Duodenum (tissue), 1 donor: Measurements from ENCODE around the gene SYT6.

- PRO-cap, result no peak
Observed at GRCh38 chr1:111801012-111801609, 45.4 kb downstream of the DDX20 start.

DNA sequence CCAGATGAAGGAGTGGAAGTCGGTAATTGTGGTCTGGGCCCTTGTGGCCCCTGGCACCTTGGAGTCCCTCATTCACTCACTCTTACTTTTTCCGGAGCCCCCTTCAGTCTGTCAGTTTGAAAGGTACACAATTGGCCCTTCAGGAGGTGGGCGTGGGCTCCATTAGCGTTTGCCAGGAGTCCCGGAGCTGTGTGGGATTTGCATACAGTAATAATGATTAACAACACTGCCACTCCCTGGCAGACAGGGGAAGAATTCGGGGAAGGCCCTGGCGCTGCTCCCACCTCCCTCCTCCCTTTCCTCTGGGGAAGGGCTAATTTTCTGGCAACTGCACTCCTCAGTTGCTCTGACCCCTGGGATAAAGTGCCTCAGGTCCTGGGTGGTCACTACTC lies 1.9 kb upstream of the KCND3 start:
- PRO-cap, result no peak

GRCh38 chr1:112144622-112145154 lies 155.2 kb upstream of the KCND3 start:
- PRO-cap, result no peak

GRCh38 chr1:112333827-112334563 lies 62.0 kb upstream of the CTTNBP2NL start:
- PRO-cap, result no peak

GRCh38 chr1:112394054-112395027 lies 1.7 kb upstream of the CTTNBP2NL start:
- PRO-cap, result bidirectional peak, plus-strand start at chr1:112394319, minus-strand start at chr1:112394321

DNA sequence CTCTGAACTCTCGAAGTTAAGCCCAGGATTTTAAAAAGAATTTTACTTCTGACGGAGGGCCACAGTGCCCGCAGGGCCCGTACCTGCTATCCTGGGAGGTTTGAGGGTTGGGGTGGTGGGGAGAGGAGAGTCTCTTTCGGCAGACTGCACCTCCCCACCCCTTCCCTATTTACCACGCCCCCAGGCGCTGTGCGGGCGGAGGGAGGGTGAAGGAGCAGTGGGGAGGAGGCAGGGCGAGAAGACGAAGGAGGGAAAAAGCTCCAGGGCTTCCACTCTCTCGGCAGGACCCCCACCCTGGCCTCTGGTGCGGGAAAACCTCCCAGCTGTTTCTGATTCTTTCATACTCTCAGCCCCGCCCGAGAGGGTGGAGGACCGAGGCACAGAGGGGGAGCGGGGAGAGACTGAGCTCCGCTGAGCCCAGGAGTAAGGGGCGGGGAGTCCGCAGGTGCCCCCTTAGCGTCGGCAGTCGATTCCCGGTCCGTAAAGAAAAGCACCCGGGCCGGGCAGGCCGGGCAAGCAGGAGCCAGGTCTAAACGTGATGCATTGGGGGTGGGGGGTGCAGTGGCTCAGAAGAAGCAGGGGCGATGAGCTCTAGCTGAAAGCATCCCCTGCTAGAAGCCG lies 816 bp upstream of the WNT2B start:
- PRO-cap, result no peak

DNA sequence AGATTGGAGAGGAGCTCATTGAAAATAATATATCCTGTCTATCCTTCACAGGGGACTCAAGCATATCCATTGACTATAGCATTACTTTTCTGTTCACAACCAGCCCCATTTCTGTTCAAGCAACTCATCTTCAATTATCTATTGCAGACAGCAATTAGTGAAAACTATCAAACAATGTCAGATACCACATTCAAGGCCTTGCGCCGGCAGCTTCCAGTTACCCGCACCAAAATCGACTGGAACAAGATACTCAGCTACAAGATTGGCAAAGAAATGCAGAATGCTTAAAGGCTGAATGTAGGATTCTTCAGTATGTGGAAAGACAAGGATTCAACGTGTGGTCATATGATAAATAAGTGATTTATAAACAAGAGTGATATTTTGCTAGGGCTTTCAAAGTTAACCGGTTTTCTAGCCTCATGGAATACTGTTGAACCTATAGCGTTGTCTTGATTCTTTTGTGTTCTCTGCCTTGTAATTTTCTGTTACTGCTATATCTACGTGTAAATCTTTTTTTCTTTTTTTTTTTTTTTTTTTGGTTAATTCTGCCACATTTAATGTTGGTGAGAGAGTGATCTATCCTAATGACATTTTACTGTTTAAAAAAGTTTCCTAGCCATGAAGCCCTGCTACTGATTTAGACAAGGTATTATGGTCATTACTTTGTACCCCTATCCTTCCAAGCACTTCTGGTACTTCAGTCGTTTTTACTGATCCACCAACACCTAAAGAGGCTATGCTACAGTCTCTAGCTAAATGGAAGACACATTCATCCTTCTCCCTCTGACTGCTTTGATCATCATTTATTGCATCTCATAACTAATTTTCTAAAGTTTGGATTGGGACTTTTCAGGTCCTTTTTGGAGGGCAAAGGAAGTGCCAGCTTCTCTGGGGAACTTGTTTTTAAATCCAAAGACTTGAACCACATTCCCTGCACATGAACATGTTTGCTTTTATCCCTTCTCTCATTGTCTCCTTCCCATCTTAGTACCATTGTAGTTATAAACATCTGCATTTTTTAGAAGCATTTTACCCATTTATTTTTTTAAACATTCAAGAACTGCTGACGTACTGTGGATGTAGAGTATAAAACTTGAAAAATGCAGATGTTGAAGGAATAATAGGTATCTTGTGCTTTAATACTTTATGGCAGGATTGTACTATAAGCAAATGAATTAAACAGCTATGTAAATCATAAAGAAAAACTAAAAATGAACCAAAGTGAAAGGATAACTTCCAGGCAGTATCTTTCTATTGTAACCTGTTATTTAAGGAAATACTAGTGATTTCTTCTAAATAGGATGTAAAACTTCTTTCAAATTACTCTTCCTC lies 4.1 kb upstream of the MOV10 start:
- PRO-cap, result no peak

- PRO-cap, result no peak
Observed at GRCh38 chr1:112672463-112673520, 1.7 kb upstream of the MOV10 start.

- PRO-cap, result no peak
Observed at GRCh38 chr1:113072563-113072936, 448 bp upstream of the LRIG2 start.

DNA sequence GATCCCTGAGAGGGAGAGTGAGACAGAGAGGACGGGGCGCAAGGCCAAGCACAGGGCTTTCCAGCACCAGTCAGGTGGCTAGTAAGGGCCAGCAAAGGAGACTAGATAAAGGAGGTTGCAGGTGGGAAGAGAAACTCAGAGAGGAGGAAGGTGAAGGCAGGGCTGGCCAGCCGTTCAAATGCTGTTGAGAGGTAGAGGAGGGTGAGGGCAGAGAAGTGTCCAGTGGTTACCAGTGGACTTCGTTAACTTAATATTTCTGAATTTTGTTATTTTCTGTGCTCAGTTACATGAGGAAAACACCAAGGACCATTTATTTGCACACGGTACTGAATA lies 137.6 kb upstream of the MAGI3 start:
- PRO-cap, result no peak

- PRO-cap, result no peak
Observed at GRCh38 chr1:113388679-113389292, 1.5 kb upstream of the MAGI3 start.

GRCh38 chr1:113430852-113431457 lies 40.6 kb downstream of the MAGI3 start:
- PRO-cap, result no peak

DNA sequence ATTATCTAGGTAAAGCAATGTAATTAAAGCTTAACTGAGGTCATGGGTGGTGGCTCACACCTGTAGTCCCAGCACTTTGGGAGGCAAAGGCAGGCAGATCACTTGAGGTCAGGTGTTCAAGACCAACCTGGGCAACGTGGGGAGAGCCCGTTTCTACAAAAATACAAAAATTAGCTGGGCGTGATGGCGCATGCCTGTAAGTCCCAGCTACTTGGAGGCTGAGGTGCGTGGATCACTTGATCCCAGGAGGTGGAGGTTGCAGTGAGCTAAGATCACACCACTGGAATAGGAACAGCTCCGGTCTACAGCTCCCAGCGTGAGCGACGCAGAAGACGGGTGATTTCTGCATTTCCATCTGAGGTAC lies 106.6 kb downstream of the MAGI3 start:
- PRO-cap, result no peak

DNA sequence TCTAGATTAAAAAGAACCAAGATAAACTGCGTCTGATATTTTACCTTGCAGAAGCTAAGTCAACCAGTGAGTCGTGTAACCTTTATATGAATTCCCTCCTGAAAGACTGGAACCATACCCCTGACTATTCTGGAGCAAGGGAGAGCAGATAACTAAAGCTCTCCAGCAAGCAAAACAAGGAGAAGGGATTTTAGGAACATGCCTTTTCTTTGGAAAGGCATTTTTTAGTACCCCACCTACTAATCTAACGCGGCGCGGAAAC lies 1.2 kb downstream of the RSBN1 start:
- PRO-cap, result no peak

- PRO-cap, result no peak
Observed at GRCh38 chr1:113901027-113901644, 3.5 kb downstream of the AP4B1 start.

GRCh38 chr1:113932825-113933970 lies 4.1 kb downstream of the HIPK1 start:
- PRO-cap, result no peak

DNA sequence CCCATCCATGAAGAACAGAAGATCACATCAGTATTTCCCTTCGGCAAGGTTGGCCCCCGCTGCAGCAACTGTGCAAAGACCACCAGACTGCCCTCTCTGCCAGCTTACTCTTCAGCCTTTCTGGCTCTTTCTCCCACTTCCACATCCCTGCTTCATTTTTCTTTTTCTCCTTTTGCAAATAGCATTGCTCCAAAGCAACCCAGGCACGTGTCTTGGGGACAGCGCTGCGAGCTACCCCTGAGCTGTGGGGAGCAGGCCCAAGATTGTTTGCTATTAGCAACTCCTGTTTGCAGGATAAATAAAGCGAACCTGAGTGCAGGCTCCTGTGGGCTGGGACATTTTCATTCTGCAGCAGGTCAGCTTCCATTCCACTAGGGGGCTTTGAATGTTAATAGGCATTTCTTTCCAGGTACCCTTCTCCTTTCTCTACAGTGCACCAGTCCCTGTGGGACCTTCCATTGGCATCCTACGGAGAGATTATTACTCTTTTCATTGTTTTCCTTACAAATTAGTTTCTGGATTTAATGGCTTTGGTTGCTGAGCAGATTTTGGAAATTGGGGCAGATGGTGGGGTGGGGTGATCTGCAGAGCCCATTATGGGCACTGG lies 53.9 kb downstream of the OLFML3 start:
- PRO-cap, result no peak

DNA sequence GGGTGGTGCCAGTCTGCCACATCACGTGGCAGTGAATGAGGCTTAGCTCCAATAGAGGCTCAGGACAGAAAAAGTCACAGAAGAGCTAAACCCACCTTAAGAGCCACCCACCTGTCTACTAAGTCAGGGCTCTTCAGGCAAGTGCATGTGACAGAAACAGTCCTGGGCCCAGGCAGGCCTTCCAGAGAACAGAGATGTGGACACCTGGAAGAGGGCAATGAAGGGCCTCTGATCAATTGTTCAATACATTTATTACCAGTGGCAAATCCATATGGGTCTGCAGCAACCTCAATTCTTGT lies 57.1 kb downstream of the OLFML3 start:
- PRO-cap, result no peak

- PRO-cap, result no peak
Observed at GRCh38 chr1:114117674-114117949, 36.1 kb downstream of the SYT6 start.

DNA sequence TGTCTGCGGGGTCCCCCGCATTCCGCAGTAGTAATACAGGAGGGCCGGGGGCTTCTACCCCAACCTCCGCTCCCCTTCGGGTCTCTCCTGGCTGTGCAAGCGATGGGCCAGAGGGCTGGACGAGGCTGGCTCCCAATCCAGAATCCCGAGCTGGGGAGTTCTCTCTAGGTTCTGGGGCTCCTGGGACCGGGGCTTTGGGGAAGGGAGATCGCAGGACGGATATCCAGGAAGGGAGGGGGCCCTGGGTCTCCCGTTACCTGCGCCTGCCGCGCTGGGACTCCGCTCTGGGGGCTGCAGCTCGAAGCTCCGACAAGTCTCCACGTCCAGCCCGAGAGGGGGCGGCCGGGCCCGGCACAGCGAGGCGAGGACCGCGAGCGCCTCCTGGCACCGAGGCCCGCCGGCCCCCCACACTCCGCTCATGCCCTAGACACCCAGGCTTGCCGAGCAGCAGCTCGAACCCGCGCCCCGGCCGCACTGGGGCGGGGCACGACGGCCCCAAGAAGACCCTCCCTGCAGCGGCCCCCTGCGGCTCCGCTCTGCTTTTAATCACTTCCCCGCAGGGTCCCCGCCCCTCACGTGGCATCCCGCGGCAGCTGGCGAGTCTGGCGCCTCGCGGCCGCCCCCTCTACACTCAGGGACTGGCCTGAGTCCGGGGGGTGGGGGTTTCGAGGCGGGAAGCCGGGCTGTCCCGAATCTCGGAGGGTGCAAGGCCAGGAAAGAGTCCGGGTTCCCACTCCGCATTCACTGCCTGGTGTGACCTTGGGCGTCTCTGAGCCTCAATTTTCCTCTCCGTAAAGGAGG lies at the start of gene SYT6:
Gene SYT6 (minus strand): TSS at position 517 of the 801 bp plus-strand sequence.
- PRO-cap, result no peak